Pericardium (tissue), 1 donor: ENCODE data around the genes KRTAP20-2 and KRTAP19-8.

DNA sequence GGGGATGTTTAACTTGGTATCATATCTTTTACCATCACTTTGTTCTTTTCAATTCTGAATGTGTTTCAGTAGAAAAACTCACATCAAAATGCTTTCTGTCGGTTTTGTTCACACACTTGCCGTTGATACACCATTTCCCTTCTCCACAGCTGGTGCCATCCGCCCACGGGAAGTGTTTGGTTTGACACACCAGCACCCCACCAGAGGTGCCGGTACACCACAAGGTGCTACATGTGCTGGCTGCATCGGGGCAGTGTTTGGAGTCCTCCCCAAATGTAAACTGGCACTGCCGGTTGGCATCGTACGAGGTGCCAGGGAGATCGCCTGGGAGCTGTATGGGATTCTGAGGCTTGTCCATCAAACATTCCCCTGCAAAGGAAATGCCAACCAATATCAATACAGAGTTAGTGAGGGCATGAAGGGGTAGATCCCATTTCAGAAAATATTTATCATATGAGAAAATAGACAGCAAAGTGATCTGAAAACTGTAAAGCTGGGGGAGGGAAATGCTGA lies 5.0 kb downstream of the ADAMTS1 start:
- RRBS, result 67% methylated on average over 2 of the region's 10 CpGs

DNA sequence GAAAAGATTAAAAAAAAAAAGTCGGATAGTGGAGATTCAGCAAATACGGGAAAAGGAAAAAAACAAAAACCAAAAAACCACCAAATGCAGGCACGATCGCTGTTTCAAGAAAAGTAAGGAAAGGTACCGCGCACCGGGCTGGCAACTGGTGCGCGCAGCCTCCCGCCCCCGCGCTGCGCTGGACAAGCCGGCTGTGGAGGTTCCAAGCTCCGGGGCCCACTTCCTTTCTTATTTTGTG lies 320 bp downstream of the ADAMTS5 start:
- RRBS, result 2% methylated on average over 8 of the region's 15 CpGs

DNA sequence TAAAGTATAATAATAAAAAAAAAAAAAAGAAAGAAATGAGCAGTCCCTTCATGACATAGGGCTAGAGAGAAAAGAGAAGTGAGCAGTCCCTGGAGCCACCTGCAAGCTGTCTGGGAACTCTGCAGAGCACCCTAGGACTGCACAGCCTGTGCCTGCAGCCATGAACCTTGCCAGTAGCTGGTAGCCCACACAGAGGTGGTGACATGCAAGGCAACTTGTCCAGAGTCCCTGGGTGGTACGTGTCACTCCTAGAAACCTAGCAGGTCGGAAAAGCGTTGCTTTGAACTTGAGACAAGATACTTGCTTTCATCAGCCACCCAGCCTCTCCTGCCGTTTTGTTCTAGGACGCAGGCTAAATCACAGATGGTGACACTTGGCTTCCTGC lies 153.4 kb downstream of the N6AMT1 start:
- RRBS, result no CpG with 5 or more reads among the region's 5 CpGs

- RRBS, result no CpG with 5 or more reads among the region's 5 CpGs
Measured at GRCh38 chr21:28966914-28967307, 25.8 kb downstream of the LTN1 start.

GRCh38 chr21:29076646-29076866 lies 3.1 kb upstream of the CCT8 start:
- RRBS, result no CpG with 5 or more reads among the region's 3 CpGs

- RRBS, result 22% methylated on average over 8 of the region's 55 CpGs
Measured at GRCh38 chr21:29076867-29078132, 3.9 kb upstream of the CCT8 start.

GRCh38 chr21:29092152-29092443 lies 18.6 kb upstream of the CCT8 start:
- RRBS, result no CpG with 5 or more reads among the region's 2 CpGs

GRCh38 chr21:29159318-29159914 lies 29.0 kb downstream of the MAP3K7CL start:
- RRBS, result no CpG with 5 or more reads among the region's 6 CpGs

DNA sequence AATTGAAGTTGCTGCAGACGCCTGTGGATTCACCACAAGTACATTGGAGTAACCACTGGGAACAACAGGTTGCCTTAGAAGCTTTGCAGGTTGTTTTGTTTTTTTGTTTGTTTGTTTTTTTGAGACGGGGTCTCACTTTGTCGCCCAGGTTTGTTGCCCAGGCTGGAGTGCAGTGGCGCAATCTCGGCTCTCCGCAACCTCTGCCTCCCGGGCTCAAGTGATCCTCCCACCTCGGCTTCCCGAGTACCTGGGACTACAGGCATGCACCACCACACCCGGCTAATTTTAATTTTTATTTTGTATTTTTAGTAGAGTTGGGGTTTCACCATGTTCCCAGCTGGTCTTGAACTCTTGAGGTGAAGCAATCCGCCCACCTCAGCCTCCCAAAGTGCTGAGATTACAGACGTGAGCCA lies 63.2 kb downstream of the MAP3K7CL start:
- RRBS, result no CpG with 5 or more reads among the region's 12 CpGs

GRCh38 chr21:29310383-29311333 lies 11.9 kb downstream of the BACH1 start:
- RRBS, result no CpG with 5 or more reads among the region's 6 CpGs

- RRBS, result no CpG with 5 or more reads among the region's 1 CpG
Measured at GRCh38 chr21:29484656-29484855, 185.8 kb downstream of the BACH1 start.

DNA sequence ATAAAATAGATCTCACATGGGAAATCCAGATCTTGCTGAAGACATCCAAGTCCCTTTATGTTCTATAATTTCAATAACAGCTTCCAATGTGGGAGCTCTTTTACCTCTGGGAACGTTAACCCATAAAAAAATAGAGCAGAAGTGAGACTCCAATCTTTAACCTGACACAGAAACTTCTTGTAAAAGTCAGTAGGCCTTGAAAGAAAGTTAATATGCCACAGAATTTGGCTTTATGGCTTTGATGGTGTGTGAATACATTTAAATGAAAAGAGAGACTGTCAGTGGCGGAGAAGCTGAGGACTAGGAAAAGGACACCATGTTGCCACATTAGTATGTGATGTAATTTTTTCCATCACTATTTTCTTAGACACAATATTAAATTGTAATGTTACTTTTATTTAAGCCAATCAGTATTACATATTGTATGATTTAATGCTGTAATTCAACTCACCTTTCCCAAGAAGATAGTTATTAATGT lies 17.4 kb upstream of the CLDN8 start:
- RRBS, result no CpG with 5 or more reads among the region's 2 CpGs

DNA sequence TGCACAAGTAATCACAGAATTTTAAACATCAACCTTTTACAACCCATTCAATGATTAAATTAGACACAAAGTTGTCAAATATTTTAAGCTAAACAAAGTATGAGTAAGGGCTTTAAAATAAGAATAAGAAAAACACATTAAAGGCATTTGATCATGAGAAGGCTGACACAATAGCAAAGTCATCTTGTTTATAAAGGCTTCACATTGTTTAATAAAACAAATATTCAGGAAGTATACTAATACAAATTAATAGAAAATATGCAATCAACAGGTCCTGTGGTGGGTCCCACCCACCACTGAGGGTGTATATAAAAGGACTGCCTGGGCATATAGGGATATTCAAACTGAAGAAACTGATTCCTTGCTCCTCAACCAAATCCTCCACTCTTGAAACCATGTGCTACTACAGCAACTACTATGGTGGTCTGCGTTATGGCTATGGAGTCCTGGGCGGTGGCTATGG lies at the start of gene KRTAP20-2:
TSS of gene KRTAP20-2 (plus strand) at position 338 of the 463 bp plus-strand sequence.
- RRBS, result no CpG with 5 or more reads among the region's 2 CpGs

DNA sequence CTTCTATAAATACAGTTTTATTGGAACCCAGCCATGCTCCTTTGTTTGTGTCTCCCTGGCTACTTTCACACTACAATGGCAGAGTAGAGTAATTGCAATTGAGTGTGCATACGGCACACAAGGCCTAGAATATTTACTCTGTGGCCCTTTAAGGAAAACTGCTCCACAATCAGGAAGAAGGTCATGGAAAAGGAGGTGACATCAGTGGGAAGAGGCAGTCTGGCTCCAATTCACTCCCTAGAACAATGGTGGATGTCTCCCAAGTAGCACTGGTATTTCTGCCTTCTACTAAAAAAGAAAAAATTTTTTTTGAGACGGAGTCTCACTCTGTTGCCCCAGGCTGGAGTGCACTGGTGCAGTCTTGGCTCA lies 51.3 kb downstream of the KRTAP19-8 start:
- RRBS, result no CpG with 5 or more reads among the region's 2 CpGs

GRCh38 chr21:31038348-31038823 lies at the start of gene KRTAP19-8:
KRTAP19-8 (minus strand) TSS chr21:31038476.
- RRBS, result no CpG with 5 or more reads among the region's 3 CpGs

GRCh38 chr21:31110281-31111071 lies 72.2 kb upstream of the KRTAP19-8 start:
- RRBS, result no CpG with 5 or more reads among the region's 6 CpGs

DNA sequence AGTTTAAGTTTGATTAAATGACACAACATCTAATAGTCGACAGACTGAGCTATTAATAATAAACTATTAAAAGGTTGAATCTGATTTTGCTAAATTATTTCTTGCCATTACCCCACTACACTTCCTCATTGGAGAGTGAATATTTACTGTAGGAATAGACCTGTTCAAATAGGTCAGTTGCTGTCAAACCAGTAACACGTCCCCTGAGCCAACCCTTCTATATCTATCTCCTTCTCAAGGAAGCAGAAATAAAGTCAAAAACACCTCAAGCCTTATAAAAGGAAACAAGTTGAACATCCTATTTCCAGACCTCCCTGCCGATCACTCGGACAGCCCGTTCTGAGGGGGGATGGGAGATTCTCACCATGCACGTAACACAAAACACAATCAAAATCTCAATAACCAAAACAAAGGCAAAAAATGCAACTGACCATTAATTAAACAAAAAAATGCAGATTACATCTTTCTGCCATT lies 121.5 kb upstream of the KRTAP19-8 start:
- RRBS, result no CpG with 5 or more reads among the region's 6 CpGs

- RRBS, result 33% methylated on average over 2 of the region's 5 CpGs
Measured at GRCh38 chr21:31354463-31354789, 10.4 kb upstream of the TIAM1 start.

GRCh38 chr21:31511340-31511540 lies 148.3 kb upstream of the SOD1 start:
- RRBS, result no CpG with 5 or more reads among the region's 1 CpG